Brain (tissue), 1 donor: ENCODE data around the genes NRCAM, THAP5 and DNAJB9.

GRCh38 chr7:108094759-108095250 lies 35.4 kb downstream of the LAMB4 start:
- RRBS: no CpG with 5 or more reads among the region's 2 CpGs

GRCh38 chr7:108294562-108295113 lies 161.6 kb downstream of the NRCAM start:
- RRBS: no CpG with 5 or more reads among the region's 5 CpGs

DNA sequence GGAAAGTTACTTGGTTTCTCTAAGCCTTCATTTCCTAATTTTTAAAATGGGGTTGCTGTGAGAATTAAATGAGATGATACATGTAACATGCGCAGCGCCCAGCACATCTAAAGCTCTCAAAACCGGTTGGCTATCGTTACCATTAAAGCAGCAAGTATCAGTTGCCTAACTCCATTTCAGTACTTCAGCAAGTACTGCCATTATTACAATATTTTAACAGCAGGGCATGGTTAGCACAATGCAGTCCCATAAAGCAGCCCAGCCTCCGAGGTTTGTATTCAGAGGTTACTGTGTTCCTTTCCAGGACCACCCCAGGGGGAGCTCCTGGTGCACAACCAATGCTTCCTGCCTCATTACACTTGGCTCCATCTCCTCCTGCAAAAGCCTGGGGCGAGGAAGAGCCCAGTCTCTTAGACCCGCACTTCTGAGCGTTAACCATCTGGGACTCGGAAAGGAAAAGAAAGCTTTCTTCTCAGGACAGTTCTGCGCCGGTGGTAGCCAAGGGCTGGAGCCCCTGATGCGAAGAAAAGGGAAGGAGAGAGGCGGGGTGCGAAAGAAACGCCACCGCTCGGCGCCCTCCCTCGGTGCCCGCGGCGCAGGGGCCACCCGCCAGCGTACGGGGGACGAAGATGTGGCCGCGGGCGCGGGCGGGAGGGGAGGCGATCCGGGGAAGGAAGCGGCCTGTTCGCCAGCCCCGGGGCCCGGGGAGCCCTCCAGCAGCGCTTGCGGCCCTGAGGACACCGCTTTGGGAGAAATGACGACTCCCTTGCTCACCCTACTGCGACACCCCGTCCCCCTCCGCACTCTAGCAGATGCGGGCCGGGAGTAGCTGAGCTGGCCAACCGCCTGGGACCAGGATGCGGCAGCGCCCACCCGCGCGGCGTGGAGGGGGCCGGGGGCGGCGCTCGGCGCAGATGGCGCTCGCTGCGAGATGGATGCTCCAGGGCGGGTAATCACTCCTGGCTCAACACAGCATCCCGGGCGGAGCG lies 1.5 kb downstream of the NRCAM start:
- RRBS: 1% methylated on average over 20 of the region's 65 CpGs

- RRBS: 4% methylated on average over 4 of the region's 95 CpGs
These were observed at the start of gene NRCAM for GRCh38 chr7:108456058-108457053. NRCAM (minus strand) TSS chr7:108456436.

GRCh38 chr7:108503164-108503996 lies 22.6 kb downstream of the PNPLA8 start:
- RRBS: no CpG with 5 or more reads among the region's 5 CpGs

DNA sequence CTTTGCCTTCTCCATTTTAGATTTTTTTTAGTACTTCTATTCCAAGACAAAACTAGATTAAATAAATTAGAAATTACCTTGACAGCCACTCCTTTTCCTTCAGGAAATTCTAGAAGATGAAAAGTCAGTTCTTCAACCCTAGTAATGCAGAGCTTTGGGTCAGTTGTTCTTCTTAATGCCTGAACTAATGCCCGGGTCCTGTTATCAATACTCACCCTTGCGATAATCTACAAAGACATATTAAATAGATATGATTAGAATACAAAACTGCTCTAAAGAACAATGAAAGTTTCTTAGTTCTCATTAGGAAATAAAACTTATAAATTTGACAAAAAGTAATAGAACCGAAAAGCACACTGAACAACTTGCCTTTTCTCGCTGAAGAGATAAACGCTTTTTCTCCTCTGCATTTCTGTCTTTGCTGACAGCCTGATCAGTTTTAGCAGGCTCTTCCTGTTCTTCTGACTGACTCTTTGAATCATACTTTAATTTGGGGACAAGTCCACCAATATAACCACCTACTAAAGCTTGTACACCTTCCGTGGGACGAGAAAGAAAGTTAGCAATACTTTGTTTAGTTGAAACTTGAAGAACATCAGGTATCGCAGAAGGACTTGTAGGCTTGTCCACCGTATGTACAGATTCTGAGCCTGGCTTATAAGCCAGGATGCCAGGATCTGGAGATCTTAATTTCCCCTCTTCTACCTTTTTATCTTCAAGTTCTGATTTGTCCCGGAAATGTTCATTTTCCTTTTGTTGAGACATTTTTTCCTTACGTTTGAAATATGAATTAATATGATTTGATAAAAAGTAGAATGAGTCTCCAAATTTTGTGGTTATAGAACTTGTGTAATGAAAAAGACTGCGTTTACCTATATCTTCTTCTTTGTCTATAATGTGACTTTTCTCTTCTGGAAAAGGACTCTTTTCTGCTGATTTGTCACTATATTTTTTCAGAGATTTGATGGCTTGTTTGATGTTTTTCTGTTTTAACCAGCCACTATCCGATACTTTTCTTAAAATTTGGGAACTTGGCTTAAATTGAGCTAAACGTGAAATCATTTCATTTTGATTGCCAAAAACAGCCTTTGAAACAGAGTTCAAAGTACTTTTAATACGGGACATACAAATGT lies 11.5 kb downstream of the PNPLA8 start:
- RRBS: no CpG with 5 or more reads among the region's 15 CpGs

DNA sequence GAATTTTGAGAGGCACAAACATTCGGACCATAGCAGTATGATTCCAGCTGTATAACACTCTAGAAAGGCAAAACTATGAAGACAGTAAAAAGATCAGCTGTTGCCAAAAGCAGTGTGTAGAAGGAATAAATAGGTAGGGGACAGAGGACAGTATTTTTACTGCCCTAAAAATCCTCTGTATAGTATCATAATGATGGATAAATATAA lies 7.8 kb downstream of the PNPLA8 start:
- RRBS: no CpG with 5 or more reads among the region's 1 CpG

DNA sequence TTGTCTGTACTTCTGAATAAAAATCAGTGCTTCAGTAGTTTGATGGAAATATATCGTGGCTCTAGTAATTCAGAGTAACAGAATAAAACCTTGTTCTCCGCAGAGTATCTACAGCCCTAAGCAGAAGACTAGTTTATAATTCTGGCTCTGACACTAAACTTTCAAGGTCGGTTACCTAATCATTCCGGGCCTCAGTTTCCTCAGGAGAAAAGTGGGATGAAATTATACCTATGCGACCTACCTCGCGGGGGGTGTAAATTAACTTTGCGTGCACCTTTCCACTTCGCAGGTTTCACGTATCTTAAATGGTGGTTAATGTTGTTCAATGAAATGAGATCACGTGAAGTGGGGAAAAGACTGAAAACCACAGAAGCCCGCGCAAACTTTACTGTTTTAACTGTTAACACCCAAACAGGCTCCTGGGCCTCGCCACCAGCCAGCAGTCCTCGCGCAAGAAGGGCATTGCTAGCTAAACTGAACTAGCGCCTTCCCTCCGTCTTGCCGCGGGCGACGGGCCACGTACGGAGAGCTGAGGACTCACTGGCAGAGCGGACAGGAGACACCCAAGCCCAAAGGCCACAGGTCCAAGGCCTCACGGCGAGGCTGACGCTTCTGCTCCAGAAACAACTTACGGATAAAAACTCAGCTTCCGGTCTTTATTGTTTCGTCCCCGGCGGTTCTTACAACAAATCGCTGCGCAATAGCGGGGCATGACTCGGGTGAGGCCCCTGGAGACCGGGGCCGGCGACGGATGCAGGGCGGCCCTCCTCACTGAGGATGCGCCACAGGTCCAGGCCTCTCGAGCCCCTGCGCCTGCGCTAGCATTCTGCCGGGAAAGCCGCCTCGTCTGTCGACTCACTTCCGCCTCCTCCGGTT lies at the start of gene THAP5:
Gene THAP5 (minus strand): TSS at position 849 of the 876 bp plus-strand sequence.
- RRBS: under 1% methylated on average over 12 of the region's 52 CpGs

DNA sequence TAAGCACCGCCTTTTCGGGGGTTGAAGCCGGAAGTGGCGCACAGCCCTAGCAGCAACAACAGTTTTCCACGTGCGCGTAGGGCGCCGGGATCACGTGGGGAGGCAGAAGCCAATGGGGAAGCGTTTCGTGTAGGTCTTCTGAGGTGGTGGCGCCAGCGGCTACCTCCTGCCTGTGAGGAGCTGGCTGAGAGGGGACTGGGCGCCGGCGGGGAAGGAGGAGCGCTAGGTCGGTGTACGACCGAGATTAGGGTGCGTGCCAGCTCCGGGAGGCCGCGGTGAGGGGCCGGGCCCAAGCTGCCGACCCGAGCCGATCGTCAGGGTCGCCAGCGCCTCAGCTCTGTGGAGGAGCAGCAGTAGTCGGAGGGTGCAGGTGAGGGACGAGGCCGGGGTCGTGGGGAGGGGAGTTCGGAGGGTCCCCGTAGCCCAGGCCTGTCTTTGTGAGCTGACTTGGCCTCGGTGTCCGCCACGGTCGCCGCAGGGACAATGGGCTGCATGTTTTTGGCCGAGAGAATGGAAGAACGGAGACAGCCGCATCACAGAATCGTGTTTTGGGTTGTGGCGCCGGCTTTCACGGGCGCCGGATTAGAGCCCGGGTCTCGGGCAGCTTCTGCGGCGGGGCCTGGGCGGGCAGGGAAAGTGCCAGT lies at the start of gene DNAJB9:
Gene DNAJB9 (plus strand): TSS at position 141 of the 644 bp plus-strand sequence.
- RRBS: 1% methylated on average over 23 of the region's 57 CpGs

DNA sequence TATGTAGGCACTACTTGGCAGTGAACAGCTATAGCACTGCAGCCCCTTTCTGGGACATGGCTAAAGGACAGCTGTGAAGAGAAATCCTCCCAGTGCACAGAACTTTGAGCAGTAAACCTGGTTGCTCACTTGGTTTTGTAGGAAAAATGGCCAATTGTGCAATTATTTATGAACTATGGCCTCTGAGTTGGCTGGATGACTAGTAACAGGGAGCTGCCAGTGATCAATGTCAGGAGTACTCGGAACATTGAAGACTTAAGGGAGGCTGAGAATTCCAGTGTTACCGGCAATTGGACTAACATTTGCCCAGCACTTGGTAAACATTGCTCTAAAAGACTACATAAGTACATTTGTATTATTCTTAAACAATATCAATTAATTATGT lies 1006.5 kb upstream of the LRRN3 start:
- RRBS: no CpG with 5 or more reads among the region's 2 CpGs

- RRBS: no CpG with 5 or more reads among the region's 3 CpGs
These were observed 124.0 kb downstream of the LRRN3 start for GRCh38 chr7:111214777-111215456.

DNA sequence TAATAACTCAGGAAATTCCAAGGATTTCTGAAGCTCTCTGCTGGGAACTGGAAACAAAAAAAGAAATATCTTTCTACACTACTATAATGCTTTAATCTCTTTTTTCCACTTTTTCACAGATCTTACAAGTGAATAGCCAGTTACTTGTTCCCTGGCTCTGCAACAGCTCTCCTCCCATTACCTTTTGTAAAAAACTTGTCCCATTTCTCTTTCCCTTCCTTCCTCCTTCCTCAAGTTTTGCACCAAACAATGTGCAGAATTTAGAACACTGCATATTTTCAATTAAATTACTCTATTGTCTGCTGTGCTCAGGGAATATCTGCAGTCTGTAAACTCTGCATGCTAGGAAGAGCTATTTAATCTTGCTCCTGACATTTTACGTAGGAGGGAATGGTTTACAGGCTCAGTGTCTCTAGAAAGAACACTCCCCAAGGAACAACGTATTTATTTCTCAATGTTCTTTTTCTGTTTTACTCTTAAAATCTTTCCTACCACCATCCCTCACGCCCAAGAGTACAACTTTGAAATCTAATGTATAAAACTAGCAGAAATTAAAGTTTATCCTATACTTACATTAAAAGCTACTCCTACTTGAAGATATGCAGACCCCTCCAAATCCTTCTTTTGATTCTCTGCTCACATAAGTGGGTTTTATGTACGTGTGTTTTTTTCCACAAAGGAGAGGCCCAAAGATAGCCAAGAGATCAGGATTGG lies 168.9 kb downstream of the IMMP2L start:
- RRBS: no CpG with 5 or more reads among the region's 4 CpGs

DNA sequence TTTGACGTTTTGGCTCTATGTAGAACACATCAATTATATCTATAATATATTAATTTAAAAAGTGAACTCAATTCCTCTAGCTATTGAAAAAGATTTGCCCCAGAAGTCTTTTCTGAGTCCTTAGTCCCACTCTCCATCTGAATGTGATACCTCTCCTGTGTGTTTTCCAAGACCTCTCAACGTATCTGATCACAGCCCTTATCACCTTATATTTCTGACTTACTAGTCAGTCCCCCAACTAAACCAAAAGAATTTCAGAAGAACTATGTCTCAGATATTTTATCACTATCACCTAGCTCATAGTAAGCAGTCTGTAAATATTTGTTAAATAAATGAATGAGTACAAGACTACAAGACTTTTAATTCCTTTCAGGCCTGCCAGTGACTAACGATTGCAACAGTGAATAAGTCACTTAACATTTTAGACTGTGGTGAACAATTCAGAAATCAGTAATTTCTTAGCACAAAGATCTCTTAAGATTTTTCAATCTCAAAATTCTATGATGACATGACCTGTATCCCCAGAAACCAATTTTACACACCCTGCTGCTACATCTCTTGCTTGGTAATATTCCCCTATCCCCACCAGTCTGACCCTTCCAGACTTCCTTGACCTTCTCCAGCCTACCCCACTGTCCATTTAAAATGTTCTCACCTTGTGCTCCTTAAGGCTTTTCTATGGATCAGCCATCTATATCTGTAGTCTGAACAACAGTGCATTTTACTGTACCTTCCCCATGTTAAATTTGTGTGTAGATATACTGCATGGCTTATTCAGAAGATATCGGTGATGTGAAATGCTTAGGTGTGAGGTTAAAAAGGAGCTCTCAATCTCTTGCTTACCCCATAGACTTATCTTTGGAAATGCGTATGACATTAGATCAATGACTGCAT lies 162.1 kb downstream of the IMMP2L start:
- RRBS: no CpG with 5 or more reads among the region's 5 CpGs

DNA sequence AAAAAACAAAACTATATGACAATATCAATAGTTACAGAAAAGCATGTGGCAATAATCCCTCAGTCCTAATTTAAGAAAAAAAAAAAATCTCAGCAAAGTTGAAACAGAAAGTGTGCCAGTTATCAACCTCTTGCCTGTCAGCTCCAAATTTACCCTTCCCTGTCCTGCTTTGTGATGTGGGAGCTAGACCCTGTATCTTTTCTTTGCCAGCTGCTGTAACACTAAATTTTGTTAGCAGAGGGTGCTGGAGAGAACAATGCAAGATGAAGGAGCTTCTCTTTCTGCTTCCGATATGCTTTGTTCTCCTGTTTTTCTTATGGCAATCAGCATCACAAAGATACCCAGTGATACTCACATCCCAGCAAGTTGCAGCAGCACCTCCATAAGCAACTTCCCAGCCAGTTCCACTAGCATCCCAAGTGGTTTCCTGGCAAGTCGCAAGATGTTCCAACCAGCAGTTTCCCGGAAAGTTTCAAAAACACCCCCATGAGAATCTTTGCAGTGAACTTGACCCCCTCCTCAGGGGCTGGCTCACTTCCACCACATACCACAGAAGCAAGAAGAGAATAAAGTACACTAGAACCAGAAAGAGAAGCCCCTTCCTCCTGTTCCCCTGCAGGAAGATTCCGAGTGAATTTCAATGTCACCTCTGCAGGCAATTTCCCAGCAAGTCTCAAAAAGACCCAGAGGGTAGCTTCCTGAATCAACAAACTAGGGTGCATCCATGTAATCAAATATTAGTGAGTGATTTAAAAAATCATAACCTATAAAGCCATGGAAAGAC lies 148.5 kb downstream of the IMMP2L start:
- RRBS: no CpG with 5 or more reads among the region's 4 CpGs

DNA sequence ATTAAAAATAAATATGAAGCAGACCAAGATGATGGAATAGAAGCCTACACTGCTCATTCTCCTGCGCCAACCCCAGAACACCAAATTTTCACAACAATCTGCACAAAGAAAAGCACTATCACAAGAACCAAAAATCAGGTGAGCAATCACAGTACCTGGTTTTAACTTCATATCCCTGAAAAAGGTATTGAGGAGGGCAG lies 316.0 kb upstream of the IMMP2L start:
- RRBS: no CpG with 5 or more reads among the region's 1 CpG

- RRBS: no CpG with 5 or more reads among the region's 4 CpGs
These were observed 116.7 kb downstream of the DOCK4 start for GRCh38 chr7:112089116-112090288.

DNA sequence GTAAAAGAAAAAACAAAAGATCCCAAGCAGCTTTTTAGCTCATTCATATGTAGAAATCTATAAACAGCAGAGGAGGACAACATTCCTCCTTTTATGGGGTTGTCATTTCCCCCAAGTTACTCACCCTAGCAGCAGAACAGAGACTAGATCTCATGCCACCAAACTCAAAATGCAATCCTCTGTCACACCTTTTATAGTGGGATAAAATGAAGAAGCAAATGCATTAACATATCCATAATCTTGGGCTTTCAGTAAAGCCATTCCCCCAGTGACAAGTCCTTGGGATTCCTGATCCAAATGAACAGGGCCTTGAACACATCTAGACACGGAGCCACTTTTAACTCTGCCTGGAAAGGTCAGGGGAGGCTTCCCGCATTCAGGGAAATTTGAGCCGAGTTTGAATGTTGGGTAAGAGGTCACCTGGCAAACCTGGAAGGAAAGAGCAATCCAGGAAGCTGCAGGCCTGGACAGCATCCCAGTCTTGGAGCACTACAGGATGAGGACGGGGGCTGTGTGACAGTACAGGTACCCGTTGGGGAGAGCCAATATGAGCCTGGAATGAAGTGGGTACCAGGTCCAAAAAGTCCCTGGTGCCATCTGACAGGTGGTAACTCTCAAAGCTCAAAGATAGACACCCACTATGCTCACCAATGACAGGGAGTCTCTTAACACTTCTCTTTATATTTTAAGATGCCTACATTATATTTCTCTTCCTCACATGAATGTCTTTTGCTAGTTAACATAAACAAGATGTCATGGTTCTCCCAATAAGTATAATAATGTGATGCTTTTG lies 76.3 kb downstream of the DOCK4 start:
- RRBS: no CpG with 5 or more reads among the region's 5 CpGs

DNA sequence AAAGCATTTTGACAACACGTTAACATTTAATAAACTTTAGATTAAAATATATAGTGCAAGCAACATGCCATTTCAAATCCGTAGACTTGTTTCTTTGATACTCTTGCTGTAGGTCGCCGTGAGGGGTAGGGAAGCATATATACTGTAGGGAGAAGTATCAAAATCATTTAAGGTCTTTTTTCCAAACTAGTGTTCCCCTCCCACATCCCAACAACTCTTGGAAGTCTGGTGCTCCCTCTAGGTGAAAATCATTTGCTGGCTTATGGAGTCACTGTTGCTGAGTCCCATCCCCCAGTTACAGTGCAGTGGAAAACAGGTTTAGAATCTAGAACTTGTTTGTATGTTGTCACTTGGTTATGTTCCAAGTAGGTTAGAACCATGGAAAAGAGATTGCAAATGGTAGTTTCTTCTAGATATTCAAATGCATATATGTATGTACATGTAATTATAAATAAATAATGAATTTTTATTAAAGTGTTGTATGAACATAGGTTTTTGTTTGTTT lies 4.0 kb upstream of the LSMEM1 start:
- RRBS: no CpG with 5 or more reads among the region's 4 CpGs

- RRBS: no CpG with 5 or more reads among the region's 9 CpGs
These were observed 28.0 kb downstream of the LSMEM1 start for GRCh38 chr7:112508868-112509178.

GRCh38 chr7:112617735-112618296 lies 137.0 kb downstream of the LSMEM1 start:
- RRBS: no CpG with 5 or more reads among the region's 3 CpGs